HT1080 (cell line): ENCODE data around the gene ATAT1.

GRCh38 chr6:30164106-30164774, 894 bp downstream of the TRIM15 start:
RAMPAGE:
- cytosol, long total RNA, result no peak
- long total RNA, result no peak
- nucleus, long total RNA, result no peak

DNA sequence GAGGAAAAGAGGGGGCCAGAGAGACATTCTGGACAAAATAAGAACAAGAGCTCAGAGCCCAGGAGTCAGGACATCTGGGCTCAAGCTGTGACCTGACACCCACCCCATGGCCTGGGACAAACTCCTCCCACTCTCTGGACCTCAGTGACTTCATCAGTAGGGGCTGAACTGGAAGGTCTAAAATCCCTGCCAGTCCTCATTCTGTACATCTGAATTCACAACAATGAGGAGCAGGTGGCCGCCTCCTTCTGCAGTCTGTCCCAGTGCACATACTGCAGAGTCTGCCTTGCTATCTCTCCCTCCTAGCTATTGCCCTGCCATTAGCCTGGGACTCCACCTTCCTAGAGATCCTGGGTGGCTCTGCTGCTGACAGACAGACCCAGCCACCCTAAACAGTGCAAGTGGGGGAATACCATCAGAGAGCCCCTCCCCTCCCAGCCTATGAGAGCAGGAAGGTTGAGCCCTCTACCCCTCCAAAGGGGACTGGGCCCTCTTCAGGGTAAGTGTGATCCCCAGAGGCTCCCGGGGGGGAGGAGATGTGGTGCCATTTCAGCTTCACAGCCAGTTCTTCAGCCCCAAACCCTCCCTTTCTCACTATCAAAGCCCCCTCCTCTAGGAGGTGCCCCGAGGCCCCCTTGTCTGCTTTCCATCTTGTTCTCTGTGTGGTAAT, 17.7 kb downstream of the TRIM26 start:
RAMPAGE:
- cytosol, long total RNA, result no peak
- long total RNA, result no peak
- nucleus, long total RNA, result no peak

GRCh38 chr6:30285910-30286544, 40.7 kb upstream of the TRIM39 start:
RAMPAGE:
- cytosol, long total RNA, result no peak
- long total RNA, result no peak
- nucleus, long total RNA, result no peak

GRCh38 chr6:30518333-30518865, 29.1 kb downstream of the HLA-E start:
RAMPAGE:
- cytosol, long total RNA, result no peak
- long total RNA, result no peak
- nucleus, long total RNA, result no peak

GRCh38 chr6:30544518-30545323, 11.6 kb downstream of the GNL1 start:
RAMPAGE:
- cytosol, long total RNA, result no peak
- long total RNA, result no peak
- nucleus, long total RNA, result no peak

RAMPAGE:
- cytosol, long total RNA, result no peak
- long total RNA, result no peak
- nucleus, long total RNA, result no peak
Measured at GRCh38 chr6:30571915-30572640, 836 bp downstream of the ABCF1 start.

DNA sequence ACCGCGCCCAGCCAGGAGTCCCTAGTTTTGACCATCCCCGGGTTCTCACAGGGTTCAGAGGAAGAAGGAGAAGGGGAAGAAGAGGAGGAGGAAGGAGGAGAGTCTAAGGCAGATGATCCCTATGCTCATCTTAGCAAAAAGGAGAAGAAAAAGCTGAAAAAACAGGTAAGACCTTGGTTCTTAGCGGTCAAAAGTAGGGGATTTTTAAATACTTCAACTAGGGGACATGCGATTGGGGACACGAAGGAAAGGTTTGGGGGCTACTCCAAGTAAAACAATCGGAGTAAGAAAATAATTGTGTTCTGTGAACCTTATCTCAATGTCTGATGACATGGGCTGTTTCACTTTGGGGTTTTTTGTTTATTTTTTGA, 11.1 kb downstream of the ABCF1 start:
RAMPAGE:
- cytosol, long total RNA, result no peak
- long total RNA, result no peak
- nucleus, long total RNA, result no peak

GRCh38 chr6:30611327-30611971, 5.6 kb downstream of the PPP1R10 start:
RAMPAGE:
- cytosol, long total RNA, result no peak
- long total RNA, result no peak
- nucleus, long total RNA, result no peak

DNA sequence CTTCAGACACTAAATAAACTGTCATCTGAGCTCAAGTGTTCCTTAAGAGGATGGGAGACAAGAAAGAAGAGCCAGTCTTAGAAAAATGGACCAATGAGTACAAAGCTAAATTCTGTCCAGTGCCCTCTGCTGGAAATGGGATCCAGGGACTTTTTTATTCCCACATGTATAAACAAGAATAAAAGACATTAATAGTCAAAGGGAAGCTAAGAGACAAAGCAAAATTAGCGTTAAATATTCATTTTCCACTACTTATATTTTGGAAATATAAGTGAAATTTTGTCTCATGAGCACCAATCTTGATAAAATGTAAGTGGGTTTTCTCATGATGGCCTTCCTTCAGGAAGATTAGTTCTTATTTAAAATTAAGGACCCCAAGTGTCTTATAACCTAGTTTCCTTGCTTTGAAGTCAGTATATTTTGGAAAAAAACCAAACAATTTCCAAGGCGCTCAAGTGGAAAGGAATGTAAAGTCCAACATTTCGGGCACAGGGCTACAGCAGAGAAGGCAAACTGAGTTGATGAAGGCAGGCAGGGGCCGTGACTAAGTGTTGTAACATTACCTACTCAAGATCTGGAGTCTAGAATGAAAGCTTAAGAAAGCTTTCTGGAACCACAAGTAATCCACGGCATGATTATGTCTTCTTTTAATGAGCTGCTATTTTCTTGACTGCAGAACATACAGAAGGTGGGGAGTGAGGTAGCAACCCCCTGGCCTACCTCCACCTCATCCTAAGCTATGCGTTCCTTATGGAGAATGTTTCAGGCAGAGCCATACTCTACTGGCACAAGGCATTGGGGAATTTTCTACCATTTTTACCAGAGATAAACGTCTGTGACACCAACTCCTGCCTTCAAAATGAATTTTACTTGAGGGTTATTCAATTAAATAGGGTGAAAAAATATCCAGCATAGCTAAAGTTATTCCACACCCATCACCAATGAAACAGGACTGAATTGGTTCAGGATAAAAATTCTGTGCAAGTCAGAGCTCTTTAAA, 4.4 kb downstream of the PPP1R10 start:
RAMPAGE:
- cytosol, long total RNA, result no peak
- long total RNA, result no peak
- nucleus, long total RNA, result no peak

DNA sequence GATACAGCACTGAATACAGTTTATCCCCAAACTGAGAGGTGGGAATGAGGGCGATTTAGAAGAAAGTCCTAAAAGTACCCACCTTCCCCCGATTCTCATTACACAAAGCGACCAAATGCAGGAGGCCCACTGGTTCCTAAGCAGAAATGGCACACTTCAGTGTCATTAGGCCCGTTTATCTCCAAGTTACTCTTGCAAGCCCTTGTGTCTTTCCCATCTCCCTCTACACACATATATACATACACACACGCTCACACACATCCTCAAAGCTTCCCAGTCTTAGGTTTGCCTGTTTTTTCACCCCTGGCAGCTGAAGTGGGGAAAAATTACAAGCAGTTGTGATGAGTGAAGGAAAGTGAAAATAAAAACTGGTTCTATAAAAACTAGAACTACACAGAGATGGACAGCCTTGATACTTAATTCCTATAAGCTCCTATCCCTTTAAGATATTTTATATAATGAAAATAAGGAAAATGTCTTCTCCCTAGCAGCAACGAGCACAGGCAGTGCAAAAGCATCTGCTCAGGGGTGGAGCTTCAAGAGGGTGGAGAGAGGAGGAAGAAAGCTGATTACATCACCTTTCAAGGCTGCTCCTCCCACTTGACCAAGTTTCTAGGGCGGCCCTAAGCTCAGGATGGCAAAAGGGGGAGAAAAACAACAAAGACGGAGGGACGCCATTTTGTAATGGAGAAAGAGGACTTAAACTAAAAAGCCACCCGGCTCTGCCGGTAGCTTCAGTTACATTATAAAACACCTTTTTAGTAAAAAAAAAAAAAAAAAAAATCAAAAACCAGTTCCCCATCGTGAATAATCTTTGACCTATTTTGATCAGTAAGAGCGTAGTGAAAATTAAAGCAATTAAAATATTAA, 2.3 kb downstream of the PPP1R10 start:
RAMPAGE:
- cytosol, long total RNA, result no peak
- long total RNA, result no peak
- nucleus, long total RNA, result no peak

DNA sequence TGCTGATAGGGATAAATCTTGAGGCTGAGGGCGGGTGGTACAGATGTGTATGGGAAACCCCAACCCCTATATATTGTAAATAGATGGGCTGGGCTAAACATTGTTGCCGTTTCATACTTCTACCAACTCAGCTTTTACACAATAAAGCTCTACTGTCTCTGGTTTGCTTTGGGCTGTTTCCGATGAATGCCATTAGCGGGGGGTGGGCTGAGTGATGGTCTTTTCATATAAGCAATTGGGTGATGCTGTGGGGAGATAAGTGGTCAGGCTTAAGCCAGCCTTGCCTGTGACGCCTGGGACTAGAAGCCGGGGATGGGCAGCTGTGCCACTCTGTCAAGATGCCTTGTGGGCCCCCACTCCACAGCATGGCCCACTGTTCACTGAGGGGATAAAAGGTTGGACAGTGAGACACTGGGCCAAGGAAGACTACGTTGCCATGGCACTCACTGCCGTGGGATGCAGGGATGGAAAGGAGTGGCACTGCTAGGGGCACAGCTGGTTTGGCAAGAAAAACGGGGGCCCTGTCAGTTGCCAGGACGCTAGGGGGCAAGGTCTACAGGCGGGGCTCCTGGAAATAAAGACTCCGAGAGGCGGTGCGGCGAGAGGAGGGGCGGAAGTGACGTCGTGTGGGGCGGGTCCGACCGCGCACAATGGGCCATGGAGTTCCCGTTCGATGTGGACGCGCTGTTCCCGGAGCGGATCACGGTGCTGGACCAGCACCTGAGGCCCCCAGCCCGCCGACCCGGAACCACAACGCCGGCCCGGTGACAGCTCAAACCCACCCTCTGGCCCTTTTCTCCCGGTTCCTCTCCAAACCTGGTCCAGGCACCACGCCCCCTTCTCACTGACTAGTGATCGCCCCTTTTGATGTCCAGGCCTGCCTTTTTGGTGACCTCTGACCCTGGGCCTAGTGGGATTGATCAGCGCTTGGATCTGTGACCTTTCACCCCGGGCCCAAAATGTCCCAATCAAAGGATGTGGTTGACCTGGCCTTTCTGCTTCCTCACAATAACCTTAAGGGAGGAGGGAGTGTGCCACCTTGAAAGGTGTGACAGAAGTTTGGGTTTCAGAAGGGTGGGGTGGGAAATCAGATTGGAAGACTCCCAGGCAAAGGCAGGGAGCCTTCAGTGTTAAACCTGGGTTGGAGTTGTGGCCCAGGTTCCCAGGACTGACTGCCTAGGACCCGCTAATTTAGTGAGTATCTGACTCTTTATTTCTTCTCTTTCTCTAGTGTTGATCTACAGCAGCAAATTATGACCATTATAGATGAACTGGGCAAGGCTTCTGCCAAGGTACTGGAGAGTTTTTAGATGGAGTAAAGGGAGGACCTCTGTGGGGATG, at the start of gene ATAT1:
Gene ATAT1 (plus strand): TSS at position 646 of the 1,341 bp plus-strand sequence.
RAMPAGE:
- cytosol, long total RNA, result no peak
- long total RNA, result start-site peak on the plus strand centred at position 648 of the sequence, 11 bp wide, 32 reads
- nucleus, long total RNA, result no peak

DNA sequence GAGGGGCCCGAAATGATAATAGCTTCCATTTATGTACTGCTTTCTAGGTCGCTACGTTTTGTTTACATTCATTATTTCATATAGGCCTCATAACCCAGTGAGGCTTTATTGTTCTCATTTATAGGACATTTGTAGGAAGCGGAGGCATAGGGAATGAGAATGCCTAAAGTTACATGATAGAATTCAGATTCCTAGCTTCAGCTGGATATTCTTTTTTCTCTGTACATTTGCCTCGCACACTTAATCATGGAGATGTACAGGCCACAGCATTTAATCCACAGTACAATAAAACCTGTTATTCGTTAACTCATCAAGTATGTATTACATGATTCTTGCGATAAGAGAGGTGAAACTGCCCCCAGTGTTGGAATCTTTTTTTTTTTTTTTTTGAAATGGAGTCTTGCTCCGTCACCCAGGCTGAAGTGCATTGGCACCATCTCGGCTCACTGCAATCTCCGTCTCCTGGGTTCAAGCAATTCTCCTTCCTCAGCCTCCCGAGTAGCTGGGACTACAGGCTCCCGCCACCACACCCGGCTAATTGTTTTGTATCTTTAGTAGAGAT, 1.2 kb downstream of the C6orf136 start:
RAMPAGE:
- cytosol, long total RNA, result no peak
- long total RNA, result no peak
- nucleus, long total RNA, result no peak

DNA sequence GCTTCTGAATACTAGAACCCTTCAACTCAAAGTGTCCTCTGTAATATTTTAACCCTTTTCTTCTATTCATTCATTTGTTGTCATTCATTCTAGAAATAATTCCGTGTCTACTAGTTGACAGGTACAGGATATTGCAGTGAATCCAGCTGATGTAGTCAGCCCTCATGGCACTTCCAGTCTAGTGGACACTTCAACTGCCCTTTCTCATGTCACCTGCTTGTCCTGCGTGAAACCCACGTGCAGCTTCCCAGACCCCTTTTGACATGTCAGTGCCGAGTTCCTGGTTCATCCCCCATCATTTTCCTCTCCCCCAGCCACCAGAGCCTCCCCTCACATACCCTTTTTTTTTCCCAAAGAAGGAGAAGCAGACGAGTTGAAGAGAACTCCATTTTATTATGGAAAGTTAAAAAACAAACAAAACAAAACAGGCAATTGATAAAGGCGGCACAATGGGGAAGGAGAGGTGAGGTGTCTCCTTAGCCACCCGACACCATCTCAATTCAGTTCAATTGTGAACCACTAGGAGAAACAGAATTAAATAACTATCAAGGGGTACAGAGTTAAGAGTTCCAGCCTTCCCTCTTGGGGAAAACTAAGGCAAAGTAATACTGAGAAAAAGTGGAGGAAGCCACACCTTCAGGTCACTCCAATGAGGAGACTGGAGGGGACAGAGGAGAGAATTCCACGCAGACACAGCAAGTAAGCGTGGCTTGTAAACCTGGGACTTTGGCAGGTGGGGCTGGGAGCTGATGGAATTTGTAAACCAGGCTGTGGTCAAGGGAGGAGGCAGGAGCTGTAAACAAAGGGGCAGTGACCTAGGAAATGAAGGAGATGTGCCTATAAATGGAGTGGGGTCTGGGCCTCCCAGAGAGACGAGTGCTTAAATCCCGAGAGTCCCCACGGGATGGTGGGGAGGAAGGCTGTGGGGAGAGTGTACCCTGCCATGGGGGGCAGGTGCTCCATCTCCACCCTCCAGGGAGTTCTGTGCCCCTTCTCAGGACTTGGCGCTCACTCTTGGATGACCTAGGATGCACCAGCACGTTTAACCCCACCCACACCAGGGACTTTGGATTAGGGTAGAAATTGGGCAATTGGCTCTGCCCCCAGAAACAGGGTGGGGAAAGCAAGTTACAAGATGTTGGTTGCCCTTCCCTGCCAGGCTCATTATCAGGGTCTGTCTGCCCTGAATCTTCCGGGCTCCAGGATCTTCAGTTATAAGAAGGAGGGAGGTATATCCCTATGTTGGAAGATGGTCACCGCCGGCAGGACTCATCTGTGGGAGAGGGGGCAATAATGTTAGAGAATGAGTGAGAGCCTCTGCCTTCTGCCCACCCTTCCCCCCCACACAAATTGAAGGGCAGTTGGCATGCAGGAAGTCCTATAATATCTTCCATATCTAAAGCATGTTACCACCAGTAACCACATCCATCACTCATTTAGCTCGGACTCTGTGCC, 3.7 kb upstream of the DHX16 start:
RAMPAGE:
- cytosol, long total RNA, result no peak
- long total RNA, result no peak
- nucleus, long total RNA, result no peak

DNA sequence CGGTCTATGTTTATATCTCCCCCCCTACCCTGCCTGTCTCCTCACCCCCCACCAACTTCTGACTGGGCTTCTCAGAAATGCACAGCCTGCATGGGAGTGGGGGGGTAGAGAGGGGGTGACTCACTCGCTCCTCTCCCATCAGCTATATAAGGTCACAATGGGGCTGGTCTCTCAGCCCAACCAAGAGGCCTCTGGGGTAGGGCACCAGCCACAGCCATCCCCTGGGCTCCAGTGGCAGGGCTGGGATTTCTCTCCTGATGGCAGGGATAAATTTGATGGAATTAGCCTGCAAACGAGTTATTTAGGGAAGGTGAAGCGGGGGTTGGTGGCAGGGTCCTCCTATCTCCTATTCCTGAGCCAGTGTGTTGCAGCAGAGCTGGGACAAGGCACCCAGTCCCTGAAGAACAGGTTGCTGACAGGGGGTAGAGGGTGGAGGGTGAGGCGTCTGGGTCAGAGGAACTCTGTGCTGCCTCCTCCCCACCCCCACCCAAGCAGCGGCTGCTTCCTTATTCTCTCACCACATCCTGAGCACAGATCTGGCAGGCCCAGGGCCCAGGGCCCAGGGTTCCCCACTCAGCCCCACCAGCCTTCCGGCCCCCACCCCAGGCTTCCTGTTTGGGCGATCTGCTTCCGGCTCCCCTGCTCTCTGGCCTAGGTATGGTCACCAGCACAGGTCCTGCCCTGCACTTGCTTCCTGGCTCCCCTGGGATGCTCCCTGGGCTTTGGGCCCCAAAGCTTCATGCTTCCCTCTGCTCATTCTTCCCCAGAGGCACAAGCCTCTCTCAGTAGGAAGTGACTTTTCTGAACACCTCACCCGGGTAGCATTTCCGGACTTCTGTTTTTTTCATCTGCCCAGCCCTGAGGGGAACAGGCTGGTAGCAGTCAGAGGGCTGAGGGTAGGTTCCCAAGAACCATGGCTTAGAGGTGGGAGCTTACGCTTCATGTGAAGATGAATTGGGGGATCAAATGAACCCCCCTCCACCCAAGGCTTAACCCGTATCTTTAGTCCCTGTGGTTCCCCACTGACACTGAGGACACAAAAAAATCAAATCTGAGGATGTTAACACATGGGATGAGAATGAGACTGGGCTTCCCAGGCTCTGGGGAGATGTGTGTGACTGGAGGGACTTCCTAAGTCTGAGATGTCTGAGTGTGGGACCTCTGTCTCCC, 3.9 kb downstream of the PPP1R18 start:
RAMPAGE:
- cytosol, long total RNA, result no peak
- long total RNA, result no peak
- nucleus, long total RNA, result no peak

GRCh38 chr6:30724597-30724990, 4.4 kb downstream of the TUBB start:
RAMPAGE:
- cytosol, long total RNA, result no peak
- long total RNA, result no peak
- nucleus, long total RNA, result no peak

DNA sequence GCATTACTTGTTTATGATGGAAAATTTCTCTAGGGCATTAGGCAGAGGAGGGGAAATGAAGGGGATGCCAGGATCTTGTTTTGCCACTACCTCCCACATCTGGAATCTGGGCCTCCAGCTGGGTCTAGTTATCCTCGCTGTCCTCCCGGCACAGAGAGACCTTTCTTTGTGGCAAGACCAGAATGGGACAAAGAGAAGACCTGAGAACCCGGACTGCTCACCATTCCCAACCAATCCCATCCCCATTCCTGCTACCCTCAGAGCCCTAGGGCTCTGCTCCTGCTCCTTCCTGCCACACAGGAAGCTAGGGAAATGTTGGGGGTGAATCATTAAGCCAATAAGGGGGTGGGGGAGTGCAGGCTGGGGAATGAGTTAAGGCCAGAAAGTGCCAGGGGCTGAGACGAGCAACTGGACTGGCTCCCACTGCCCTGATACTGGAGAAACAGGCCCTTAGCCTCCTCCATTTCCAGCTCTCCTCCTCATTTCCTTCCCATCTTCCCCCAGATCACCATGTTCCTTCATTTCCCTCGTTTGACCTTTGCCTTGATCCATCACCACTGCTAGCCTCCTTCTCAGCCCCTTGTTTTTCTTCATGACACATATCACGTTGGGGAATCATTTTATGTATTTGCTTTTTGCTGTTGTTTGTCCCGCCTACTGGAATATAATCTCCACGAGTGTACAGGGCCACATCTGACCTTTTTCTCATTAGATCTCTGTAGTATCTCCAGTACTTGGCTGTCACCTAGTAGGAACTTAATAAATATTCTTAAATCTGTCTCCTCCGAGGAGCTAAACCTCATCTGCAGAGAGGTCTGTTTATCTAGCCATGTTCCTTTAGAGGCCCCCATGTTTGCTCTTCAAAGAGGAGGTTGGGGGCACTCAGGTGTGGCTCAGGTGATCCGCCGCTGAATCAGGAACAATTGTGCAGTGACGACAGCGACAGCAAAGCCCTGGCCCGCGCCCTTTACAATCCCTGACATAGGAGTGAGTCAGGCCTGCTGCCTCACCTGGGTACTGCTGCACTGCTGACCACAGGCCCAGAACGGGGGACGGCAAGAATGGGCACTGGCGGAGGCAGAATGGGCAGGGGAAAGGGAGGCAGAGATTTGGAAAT, 4.8 kb upstream of the IER3 start:
RAMPAGE:
- cytosol, long total RNA, result no peak
- long total RNA, result no peak
- nucleus, long total RNA, result no peak

RAMPAGE:
- cytosol, long total RNA, result start-site peak on the plus strand at chr6:30782106-30782154, 10 and 7 reads in 2 replicates
- long total RNA, result no peak
- nucleus, long total RNA, result no peak
Measured at GRCh38 chr6:30781392-30782589, 37.4 kb upstream of the IER3 start.

GRCh38 chr6:30875286-30875907, 8.9 kb upstream of the DDR1 start:
RAMPAGE:
- cytosol, long total RNA, result no peak
- long total RNA, result no peak
- nucleus, long total RNA, result no peak

DNA sequence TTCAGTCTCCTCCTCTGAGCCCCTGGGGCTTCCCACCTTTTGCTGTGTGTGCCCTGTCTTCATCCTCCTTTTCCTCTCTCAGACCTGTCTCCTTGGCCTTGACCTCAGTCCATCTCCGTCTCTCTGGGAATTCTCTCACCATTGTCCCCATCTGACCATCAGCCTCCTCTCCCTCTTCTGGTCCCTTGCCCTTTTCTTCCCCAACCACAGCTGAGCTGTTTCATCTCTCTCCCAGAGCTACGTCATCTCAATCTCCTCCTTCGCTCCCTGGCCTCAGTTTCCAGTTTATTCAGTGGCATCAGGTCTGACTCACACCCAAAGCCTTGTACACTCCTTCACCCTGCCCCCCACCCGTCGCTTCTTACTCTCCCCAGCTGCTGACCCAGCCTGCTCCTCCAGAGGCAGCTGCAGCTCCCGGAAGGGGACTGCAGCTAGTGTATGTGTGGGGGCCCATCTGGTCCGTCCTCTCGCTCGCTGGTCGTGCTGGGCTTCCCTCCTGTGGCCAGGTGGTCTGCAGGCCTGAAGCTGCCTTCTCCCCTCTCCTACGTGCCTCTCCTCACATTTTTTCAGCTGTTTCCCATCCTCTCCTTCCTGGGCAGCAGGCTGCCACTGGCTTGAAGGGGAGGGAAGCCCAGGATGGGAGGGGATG, 2.5 kb upstream of the DDR1 start:
RAMPAGE:
- cytosol, long total RNA, result no peak
- long total RNA, result no peak
- nucleus, long total RNA, result no peak

DNA sequence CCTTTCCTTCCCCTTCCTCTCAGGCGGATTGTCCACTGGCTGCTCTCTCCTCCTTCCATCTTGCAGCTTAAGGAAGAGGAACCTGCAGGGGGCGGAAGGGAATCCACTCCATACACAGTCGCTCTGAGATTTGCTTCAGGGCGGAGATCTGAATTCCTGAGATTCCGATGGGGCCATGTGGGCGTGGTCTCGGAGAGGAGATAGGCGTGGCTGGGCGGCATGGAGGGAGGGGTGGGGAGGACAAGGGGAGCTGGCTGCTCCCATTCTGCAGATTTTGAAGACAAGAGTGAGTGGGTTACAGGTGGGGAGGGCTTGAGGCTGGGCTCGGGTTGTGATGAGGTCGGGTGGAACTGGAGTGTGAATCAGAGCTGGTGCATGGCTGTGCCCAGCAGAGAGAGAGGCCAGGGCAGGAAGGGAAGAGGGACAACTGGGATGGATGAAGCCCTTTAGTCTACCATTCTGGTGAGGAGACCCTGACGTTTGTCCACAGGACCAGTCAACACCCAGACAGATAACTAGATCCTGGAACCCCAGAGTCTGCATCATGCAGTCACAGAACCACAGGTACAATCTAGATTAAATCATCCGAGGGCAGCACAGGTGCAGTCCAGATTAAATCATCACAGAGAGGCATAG, 2.0 kb downstream of the MUCL3 start:
RAMPAGE:
- cytosol, long total RNA, result no peak
- long total RNA, result no peak
- nucleus, long total RNA, result no peak